ENCODE measurements around a stretch of chr7.

GRCh38 chr7:151008506-151009515, 15.5 kb downstream of the ATG9B start:
- RRBS, result 25% methylated on average over 11 of the region's 48 CpGs

- RRBS, result no CpG with 5 or more reads among the region's 19 CpGs
Measured at GRCh38 chr7:151014698-151015534, 9.4 kb downstream of the ATG9B start.

DNA sequence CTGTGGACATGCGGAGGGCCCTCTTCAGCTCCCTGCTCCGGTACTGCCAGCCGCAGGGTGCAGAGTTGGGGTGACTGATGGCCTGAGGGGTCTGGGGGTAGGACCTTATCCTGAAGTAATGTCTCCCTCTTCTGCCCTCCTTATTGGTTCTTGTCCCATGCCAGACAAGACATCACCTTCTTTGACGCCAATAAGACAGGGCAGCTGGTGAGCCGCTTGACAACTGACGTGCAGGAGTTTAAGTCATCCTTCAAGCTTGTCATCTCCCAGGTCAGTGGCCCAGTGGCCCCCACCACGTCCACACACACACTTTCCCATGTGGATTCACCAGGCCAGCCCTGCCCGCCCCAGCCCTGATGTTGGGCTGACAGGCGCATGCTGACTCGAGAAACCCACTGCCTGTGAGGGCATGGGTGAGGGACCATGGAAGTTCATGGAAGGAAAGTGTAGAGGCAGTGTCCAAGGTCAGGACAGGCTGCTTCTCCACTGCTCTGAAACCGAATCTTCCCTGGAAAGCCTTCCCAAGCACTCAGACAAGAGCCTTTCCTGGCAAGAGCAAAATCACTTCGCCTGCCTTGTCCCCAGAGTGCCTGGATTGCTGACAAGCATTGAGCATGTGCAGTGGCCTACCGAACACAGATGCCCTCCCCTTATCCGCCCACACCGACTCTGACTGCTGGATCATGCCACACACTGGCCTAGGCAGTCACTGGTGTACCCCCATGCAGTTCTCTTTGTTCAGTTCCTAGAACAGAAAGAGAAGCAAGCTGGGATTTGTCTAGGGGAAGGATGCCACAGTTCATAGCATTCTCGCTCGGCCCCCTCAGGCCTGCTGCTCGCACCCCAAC, 6.5 kb downstream of the ABCB8 start:
- RRBS, result no CpG with 5 or more reads among the region's 18 CpGs

DNA sequence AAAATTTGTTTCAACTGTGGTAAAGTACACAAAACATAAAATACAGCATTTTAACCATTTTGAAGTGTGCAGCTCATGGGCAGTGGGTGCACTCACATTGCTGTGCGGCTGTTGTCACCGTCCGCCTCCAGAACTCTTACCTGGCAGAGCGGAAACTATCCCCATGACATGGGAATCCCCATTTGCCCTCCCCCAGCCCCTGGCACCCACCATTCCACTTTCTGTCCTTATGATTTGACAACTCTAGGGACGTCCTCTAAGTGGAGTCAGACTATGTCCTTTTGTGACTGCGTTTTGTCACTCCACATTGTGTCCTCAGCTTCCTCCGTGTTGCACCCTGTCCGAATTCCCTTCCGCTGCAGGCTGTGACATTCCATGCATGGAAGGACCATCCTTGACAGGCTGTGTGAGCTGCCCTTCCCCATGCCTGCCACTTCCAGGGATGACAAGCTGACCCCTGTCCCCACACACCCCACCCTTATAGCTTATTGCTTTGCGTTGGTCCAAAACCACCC, 8.7 kb downstream of the ABCB8 start:
- RRBS, result no CpG with 5 or more reads among the region's 10 CpGs

DNA sequence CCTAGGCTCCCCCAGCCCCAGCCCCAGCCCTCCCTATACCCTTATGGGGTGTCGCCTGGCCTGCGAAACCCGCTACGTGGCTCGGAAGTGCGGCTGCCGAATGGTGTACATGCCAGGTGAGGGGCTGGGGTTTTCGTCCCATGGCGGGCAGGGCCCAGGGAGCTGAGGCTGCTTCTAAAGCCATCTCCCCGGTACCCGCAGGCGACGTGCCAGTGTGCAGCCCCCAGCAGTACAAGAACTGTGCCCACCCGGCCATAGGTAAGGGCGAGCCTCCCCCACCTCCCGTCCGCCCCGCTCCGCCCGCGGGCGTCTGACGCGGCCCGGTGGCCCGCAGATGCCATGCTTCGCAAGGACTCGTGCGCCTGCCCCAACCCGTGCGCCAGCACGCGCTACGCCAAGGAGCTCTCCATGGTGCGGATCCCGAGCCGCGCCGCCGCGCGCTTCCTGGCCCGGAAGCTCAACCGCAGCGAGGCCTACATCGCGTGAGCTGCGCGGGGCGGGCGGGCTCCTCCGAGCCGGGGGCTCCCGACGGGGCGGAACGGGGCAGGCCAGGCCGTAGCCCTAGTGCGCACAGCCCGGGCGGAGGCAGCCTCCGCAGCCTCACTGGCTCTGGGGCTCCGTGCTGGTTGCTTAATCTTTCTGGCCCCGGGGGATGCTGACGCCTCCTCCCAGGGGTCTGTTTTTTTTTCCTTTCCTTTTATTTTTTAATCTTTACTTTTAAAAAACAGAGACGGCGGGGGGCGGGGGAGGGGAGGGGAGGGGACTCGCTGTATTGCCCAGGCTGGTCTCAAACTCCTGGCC, 2.7 kb downstream of the ASIC3 start:
- RRBS, result 8% methylated on average over 38 of the region's 69 CpGs

- RRBS, result 85% methylated on average over 7 of the region's 18 CpGs
Measured at GRCh38 chr7:151056667-151057101, 1.0 kb downstream of the CDK5 start.

GRCh38 chr7:151062195-151062961, 3.0 kb downstream of the SLC4A2 start:
- RRBS, result no CpG with 5 or more reads among the region's 35 CpGs

- RRBS, result 2% methylated on average over 16 of the region's 52 CpGs
Measured at GRCh38 chr7:151079934-151080690, 497 bp downstream of the FASTK start.

- RRBS, result no CpG with 5 or more reads among the region's 30 CpGs
Measured at GRCh38 chr7:151088837-151089910, 2.9 kb downstream of the AGAP3 start.

DNA sequence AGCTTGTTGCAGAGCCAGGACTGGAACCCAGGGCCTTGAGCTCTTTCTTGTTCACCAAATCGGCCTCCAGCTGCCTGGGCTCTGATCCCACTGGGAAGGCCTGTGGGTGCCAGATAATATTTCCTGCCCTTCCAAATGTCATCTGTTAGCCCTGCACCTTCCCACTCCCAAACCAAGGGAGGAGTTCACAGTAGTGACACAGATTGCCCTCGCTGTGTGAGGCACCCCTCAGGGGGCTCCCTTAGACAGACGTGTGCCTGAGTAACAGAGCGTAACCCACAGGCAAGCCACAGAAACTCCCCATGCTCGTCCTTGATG, 973 bp upstream of the ASB10 start:
- RRBS, result no CpG with 5 or more reads among the region's 5 CpGs

GRCh38 chr7:151237495-151238519, 5.5 kb downstream of the CHPF2 start:
- RRBS, result 83% methylated on average over 15 of the region's 49 CpGs

- RRBS, result no CpG with 5 or more reads among the region's 8 CpGs
Measured at GRCh38 chr7:151241183-151241858, 7.2 kb downstream of the SMARCD3 start.

DNA sequence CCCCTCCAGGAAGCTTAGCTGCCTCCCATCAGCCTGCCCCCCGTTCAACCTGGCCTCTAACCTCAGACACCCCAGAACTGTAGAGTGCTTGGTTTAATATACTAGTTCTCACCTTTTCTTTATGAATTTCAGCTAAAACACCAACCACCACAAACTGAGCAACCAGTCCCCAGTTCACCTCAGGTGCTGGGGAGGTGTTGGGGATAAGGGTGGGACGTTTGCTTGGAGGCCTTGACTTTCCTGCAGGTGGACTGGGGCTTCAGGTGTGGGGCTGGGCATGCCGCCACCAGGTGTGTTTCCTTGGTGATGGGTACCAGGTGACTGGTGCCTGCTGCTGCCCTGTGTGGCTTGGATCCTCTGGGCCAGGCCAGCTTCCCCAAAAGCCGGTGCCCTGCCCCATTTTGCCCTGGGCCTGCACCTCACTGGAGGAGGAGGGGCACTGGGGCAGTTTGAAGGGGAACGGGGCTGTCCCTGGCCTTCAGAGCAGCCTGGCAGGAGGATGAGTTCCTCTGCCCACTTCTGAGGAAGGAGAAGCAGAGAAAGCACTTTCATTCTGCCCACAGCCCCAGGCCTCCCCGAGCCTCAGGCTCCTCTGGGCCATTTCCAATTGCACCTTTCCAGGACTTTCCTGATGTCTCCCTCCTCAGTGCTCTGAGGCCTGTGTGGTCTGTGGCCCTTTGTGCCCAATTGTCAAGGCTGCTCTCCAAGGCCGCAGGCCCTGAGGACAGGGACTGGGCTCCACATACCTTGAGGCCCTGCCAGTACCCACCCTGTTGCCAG, 25.1 kb upstream of the SMARCD3 start:
- RRBS, result no CpG with 5 or more reads among the region's 7 CpGs

- RRBS, result 9% methylated on average over 1 of the region's 24 CpGs
Measured at GRCh38 chr7:151410633-151411028, 793 bp upstream of the WDR86 start.

GRCh38 chr7:151429643-151430254, 10.2 kb downstream of the CRYGN start:
- RRBS, result 8% methylated on average over 3 of the region's 8 CpGs

GRCh38 chr7:151440726-151441069, 757 bp upstream of the CRYGN start:
- RRBS, result no CpG with 5 or more reads among the region's 6 CpGs

- RRBS, result 97% methylated on average over 3 of the region's 28 CpGs
Measured at GRCh38 chr7:151459513-151460407, 19.8 kb upstream of the CRYGN start.

GRCh38 chr7:151461814-151462398, 22.0 kb upstream of the CRYGN start:
- RRBS, result no CpG with 5 or more reads among the region's 4 CpGs

- RRBS, result no CpG with 5 or more reads among the region's 12 CpGs
Measured at GRCh38 chr7:151472721-151473302, 32.9 kb upstream of the CRYGN start.

GRCh38 chr7:151509283-151510014, 10.2 kb downstream of the RHEB start:
- RRBS, result no CpG with 5 or more reads among the region's 7 CpGs

All from GM19239 (cell line).